Measurements from ENCODE around the gene WASHC2A.

GRCh38 chr10:49933224-49933963 lies 8.4 kb downstream of the PARG start:
- PRO-cap: no peak
- CAGE, long polyA plus RNA: no peak

DNA sequence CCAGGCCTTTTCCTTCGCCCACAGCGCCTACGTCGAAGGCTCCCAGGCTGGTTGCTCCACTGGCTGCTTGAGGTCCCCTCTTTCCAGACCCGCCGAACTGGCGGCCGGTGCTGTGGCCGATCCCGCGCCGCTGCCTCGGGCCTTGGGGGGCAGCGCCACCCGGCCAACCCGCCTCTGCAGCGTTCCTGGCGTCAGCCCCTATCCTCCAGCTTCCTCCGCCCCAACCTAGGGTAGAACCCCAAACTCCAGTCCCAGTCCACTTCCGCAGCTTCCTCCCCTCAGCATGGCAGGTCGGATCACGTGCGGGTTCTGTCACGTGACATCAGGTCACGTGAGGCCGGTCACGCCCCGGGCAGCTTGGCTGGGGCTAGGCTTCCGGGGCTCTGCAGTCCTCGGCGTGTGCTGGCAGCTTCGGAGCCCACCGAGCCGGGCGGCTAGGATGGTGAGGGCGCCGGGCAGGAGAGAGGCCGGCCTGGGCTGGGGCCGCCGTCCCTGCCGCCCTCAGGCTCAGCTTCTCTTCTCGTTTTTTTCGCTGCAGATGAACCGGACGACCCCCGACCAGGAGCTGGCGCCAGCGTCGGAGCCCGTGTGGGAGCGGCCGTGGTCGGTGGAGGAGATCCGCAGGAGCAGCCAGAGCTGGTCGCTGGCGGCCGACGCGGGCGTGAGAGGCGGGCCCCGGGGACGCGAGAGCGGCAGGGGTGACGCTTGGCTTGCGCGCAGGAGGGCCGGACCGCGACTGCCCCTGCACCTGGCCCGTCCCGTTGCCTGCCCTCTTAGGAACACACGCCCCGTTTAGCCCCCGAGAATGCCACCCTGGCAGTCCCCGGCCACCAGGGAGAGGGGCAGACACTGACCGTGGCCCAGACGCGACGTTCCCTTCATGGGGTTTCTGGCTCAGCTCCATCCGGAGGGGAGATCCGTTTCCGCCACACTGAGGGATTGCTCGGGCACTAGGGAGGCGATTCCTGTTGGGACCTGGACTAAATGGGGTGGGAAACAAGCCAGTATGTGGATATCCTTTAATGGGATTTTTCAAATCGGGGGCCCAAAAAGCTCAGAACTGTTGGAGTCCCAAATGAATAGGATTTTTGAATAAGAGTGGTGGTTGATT lies at the start of gene WASHC2A:
TSS of gene WASHC2A (plus strand) at position 388 of the 1,111 bp plus-strand sequence.
- PRO-cap: bidirectional peak, plus-strand start at position 388 of the sequence, minus-strand start at position 178 of the sequence
- CAGE, long polyA plus RNA: no peak

GRCh38 chr10:50556286-50557140 lies 67.2 kb downstream of the SGMS1 start:
- PRO-cap: no peak
- CAGE, long polyA plus RNA: no peak

GRCh38 chr10:50819874-50820239 lies 65.6 kb downstream of the A1CF start:
- PRO-cap: no peak
- CAGE, long polyA plus RNA: no peak

DNA sequence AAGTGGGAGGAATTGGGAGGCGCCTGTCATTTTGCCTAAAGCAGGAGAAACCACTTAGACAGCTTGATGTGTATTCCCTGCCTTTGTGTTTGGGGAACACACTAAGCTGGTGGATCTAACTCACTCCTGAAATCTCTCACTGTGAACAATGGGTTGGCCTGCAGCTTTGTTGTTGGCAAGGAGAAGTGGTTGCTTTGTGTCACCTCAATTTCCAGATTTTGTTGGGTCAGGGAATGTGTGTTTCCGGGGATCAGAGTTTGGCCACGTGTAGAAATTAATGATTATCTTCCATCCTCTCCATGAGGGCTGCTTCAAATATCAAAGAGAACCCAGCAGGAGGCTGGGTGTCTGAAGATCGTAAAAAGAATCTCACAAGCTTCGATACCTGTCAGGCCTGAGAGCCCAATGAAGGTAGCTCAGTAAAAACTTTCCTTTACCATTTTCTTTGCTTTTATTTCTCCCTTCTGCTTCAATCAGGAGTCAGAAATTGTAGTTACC lies 27.8 kb downstream of the A1CF start:
- PRO-cap: no peak
- CAGE, long polyA plus RNA: no peak

DNA sequence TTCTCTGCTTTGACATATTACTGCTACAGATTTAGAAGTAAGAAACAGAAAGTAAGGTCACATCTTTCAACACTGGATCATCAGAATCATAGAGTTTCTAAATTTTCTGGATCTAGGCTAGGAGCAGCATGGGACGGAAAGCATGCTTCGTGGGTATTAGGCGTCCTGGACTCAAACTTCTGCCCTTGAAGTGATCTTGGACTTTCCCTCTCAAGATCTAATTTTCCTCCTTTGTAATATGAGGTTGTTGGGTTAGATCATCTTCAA lies 85.4 kb upstream of the PRKG1 start:
- PRO-cap: no peak
- CAGE, long polyA plus RNA: no peak

- PRO-cap: no peak
- CAGE, long polyA plus RNA: no peak
Measured at GRCh38 chr10:51080603-51080910, 6.3 kb downstream of the PRKG1 start.

DNA sequence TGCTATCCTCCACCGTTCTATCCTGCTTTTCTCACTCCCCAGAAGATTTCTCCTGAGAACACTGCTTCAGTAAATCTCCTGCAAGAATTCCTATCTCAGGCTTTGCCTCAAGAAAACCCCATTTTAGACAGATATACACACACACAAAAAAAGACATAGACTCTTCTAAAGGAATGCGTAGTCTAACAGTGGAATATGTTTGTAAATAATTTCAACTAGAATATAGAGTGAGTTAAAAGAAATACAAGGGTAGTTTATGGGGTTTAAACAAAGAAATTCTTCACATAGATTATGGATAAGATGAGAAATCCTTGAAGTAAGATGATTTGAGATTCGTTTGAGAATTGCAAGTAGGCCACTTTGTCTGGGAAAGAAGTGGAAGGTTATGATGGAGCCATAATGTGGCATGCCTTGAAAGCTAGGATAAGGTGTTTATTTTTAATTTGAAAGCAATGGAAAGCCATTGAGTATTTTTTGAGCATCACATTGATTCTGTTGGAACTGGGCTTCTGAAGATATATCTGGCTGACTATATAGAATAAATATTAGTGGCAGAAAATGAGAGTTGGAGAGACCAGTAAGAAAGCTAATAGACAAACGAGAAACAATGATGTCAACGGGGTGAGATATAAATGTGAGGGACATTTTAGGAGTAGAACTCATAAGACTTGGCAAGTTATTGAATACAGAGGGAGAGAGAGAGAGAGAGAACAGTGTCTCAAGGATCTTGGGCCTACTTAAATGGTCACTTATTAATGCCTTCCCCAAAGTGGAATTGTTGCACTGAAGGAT lies 128.3 kb downstream of the PRKG1 start:
- PRO-cap: no peak
- CAGE, long polyA plus RNA: no peak

- PRO-cap: no peak
- CAGE, long polyA plus RNA: no peak
Measured at GRCh38 chr10:51242464-51243342, 168.4 kb downstream of the PRKG1 start.

DNA sequence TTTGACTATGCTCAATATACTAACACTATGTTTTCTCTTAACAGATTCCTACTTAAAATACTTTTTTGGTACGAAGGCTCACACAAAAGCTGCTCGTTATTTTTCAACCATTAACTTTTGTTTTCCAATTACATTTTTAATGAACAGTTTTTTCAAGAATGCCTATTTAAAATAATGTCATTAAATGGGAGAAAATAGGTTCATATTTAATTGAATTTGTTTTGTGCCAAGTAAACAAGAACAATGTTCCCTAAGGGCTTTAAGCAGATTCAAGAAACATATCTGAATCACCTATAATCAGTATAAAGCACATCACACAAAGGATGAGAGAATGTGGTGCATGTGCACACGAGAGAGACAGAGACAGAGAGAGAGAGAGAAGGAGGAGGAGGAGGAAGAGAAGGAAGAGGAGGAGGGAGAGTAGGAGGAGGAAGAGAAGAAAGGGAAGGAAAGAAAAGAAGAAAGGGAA lies 174.6 kb downstream of the CSTF2T start:
- PRO-cap: no peak
- CAGE, long polyA plus RNA: no peak

GRCh38 chr10:51762980-51763214 lies 63.5 kb upstream of the CSTF2T start:
- PRO-cap: no peak
- CAGE, long polyA plus RNA: no peak

GRCh38 chr10:55627401-55627828 lies 733.6 kb downstream of the ZWINT start:
- PRO-cap: no peak
- CAGE, long polyA plus RNA: no peak

DNA sequence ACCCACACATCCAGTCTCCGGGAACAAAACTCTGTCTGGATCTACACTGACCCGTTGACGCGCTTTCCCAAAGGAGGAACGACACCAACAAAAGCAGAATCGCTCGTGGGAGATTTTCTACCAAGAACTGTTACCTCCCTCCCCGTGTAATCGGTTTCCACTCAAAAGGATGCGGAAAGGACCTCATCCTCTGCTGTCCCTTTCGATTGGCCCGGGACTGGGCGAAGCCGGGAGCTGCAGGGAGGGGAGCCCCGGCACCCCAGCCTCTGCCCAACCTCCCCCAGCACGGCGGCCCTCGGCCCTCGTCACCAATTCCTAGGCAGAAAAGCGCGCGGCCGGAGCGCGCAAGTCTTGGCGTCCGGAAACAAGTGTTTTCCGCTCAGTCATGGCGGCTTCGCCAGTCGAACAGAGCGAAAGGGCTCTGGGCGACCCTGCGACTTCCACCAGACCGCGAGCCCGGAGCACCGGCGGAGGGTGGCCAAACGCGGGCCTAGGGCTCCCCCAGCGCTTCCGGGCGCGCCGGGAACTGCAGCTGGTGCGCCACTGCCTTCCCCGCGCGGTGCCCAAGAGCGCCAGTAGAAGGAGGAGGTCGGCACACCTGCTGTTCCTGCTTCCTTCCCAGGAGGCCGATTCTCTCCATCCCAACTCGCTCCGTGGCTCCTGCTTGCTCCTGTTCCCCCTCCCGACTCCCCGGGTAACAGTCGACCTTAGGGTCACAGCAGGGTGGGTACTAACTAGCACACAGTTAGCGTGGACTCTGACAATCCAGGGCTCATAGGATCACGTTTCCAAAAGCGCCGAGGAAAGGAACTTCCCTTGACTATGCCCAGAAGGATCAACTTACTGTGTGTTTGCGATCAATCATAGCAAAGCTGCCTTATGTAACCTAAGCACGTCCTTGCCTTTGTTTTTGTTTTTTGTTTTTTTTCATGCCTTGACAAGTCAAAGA lies 729.9 kb downstream of the ZWINT start:
- PRO-cap: no peak
- CAGE, long polyA plus RNA: no peak

DNA sequence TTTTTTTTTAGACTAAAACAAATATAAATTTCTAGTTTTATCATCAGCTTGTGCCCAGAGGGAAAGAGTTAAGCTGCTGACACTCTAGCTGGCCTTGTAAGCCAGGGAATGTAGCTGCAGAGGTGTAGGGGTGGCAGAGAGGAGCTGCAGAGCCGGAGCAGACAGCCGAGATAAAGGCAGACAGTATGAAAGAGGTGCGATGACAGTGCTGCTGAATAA lies 653.7 kb upstream of the ZWINT start:
- PRO-cap: no peak
- CAGE, long polyA plus RNA: no peak

DNA sequence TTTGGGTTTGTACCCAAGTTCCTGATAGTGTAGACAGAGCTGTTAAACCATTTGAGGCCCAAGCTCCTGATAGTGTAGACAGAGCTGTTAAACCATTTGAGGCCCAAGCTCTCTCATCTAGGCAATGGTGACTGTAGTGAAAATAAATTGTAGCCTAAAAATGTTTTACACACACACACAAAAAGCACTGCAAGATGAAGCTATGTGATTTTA lies 84.1 kb downstream of the IPMK start:
- PRO-cap: no peak
- CAGE, long polyA plus RNA: no peak

DNA sequence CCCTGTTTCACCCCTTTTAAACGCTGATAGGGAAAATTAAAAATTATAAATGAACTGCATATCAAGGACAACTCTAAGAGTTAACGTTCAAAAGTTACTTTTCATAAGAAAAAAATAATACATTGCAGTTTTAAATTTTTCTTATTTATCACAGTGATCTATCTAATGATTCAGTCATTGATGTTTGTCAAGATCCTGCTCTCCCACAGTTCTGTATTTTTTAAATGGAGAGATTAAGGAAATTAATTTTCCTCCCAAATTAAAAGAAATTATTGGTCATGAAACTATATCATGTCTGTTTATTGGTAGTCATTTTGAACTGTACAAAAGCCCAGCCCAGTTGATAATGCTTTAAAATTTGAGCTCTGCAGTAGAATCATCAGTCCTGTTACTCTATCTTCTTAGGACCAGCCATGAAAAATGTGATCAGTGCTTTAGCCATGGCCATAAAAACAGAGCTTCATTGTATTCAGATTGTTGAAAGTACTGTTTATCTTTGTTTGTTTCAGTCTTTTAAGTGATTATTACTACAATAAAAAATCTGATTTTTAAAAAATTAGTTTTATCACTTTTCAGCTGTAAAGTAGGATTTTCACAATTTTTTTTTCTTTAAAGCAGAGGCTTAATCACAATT lies 13.9 kb upstream of the TFAM start:
- PRO-cap: no peak
- CAGE, long polyA plus RNA: no peak

- PRO-cap: no peak
- CAGE, long polyA plus RNA: no peak
Measured at GRCh38 chr10:58755673-58756025, 243.0 kb downstream of the BICC1 start.

DNA sequence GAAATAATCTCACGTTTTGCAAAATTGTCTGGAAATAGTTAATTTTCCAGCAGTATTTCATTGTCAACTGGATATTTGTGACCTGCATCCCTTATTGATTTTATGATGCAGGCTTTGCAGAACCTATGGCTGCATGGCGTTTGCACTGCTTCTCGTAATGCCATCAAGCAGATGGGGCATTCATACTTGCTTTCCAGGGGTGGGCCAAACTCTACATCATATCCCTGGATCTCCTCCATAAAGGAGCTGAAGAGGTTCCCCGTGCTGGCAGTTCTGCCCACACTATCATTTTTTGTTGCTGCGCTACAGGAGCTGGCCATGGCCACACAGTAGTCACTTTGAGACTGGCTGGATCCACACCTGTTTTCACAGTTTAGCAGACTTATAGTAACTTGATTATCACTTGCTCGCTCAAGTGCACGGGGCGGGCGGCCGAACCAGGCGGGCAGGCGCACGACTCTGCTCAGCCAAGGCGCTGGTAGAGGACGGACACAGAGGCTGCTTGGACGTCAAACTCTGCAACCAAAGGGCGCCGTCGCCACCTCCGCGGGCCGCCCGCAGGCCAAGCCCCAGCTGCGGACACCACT lies 38.6 kb upstream of the PHYHIPL start:
- PRO-cap: no peak
- CAGE, long polyA plus RNA: no peak

DNA sequence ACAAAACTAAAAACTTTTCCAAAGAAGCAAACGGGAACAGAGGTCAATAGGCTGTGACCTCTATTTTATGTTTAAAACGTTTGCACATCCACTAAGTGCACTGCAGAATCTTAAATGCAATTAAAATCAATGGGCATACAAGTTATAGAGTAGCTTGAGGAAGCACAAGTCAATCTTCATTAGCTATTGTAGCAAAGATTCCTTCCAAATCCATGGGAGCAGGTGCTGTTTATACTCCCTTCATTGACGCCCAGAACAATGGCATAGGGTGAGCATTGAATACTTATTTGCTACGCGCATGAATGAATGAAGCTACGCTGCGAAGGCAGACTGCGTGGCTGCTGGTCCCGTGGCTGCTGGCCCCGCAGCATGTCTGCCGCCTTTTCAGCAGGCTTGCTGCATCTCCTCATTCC lies 867 bp upstream of the PHYHIPL start:
- PRO-cap: no peak
- CAGE, long polyA plus RNA: no peak

GRCh38 chr10:59744876-59745075 lies 8.5 kb downstream of the MRLN start:
- PRO-cap: no peak
- CAGE, long polyA plus RNA: no peak

Data from B cell (primary cell).